ENCODE data around the genes ZNF470, ZNF416, ZNF606, ZNF135 and ZNF274.

DNA sequence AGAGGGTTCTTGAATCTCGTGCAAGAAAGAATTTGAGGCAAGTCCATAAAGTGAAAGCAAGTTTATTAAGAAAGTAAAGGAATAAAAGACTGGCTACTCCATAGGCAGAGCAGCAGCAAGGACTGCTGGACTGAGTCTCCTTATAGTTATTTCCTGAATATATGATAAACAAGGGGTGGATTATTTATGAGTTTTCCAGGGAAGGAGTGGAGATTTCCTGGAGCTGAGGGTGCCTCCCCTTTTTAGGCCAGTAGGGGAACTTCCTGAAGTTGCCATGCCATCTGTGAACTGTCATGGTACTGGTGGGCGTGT, 13.6 kb downstream of the ZSCAN5A start:
CAGE:
- cytosol, long polyA minus RNA: no peak
- cytosol, long polyA plus RNA: no peak
- long polyA plus RNA: no peak
- nucleus, long polyA minus RNA: no peak
- nucleus, long polyA plus RNA: no peak

CAGE:
- cytosol, long polyA minus RNA: no peak
- cytosol, long polyA plus RNA: no peak
- long polyA plus RNA: no peak
- nucleus, long polyA minus RNA: no peak
- nucleus, long polyA plus RNA: no peak
These were observed 12.9 kb downstream of the ZSCAN5A start for GRCh38 chr19:56301631-56302181.

DNA sequence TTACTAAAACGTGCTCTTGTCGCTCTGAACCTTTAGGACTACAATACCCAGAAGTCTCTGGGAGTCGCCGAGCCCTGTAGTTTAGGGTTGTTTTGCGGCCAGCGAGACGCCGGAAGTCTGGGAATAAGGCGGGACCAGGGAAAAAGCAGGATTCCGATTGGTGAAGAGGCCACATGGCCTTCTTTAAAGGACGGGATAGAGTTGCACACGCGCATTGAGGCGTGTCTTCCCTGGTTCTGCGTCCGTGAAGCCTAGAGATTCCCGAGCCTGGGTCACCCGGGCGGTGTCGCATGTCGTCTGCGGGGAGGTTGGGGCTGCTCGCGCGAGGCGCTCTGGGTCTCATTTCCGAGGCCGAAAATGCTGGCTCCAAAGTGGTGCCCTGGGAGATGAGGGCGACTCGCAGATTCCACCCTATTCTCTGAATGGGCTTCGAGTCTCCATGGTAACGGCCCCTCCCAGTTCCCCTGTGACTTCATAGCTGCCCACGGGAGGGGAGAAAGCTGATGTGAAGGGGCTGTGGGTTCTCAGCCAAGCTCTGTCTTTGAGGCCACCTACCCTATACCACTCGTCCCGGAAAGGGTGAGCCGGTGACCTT, 522 bp upstream of the ZSCAN5A start:
CAGE:
- cytosol, long polyA minus RNA: no peak
- cytosol, long polyA plus RNA: no peak
- long polyA plus RNA: no peak
- nucleus, long polyA minus RNA: no peak
- nucleus, long polyA plus RNA: no peak

DNA sequence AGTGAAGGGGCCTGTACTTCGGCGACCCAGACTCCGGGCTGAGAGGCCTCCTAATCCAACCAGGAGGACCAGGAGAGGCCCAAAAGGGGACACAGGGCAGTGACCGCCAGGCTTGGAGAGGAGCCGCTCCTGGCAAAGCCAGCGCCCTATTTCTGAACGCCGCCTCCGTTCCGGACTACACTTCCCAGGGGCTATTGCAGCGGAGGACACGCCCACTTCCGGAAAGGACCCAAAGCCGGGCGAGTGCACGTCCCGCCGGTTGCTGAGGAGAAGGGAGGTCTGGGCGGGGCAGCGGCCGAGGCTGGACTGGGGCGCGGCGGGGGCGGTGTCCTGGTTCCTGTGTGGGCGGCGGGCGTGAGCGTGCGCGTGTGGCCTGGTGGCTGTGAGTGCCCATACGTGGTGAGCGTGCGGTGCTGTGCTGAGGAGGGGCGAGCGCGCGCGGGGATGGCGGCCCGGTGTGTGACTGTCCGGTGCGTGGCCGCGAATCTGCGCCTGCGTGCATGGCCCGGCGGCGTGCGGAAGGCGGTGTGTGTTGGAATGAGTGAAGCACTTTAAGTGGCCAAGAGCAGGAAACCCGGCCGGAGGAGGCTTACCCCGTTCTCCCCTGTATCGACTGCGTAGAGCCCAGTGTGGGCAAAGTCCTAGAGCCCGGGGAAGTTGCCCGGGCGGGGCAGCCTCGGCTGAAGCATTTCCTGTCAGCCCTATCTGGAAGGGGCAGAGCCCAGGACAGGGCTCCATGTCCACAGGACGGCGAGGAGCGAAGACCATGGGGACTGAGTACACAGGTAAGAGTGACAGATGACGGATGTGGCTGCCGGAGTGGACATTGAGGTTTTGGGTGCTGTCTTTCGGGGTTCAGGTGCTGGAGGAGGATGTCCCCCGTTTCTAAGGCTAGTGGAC, at the start of gene ZNF470:
TSS of gene ZNF470 (plus strand) at position 215 of the 900 bp plus-strand sequence.
CAGE:
- cytosol, long polyA minus RNA: no peak
- cytosol, long polyA plus RNA: no peak
- long polyA plus RNA: no peak
- nucleus, long polyA minus RNA: no peak
- nucleus, long polyA plus RNA: no peak

DNA sequence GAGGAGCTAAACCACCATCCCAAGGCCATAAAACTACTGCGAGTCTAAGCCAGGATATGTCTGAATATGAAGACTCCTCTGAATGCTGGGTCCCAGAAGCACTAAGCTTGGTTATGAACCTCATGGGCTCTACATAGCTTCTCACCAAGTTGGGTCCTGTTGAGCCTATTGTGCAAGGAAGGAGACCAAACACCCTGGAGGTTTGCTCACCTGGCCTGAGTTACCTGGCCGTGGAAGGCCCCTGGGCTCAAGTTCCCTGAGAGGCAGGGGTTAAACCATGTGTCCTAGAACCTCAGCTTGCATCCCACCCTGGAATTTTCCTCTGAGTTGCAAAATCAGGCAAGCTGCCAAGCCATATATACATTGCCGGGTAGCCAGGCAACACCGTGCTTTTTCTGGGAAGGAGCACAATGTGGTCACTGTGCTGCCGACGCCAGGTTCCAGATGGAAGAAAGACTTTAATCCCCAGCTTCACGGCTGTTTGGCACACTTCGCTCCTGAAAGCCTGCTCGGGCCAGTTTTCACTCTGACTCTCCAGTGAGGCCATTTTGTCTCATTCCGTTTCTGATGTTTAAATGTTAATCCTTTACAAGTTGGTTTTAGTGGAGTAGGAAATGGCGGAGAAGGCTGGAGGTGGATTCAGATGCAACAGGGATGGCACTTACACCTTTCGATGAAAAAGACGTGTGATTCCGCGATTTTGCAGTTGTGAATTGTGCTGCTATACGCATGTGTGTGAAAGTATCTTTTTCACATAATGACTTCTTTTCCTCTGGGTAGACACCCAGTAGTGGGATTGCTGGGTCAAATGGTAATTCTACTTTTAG, 60.1 kb upstream of the PEG3 start:
CAGE:
- cytosol, long polyA minus RNA: no peak
- cytosol, long polyA plus RNA: no peak
- long polyA plus RNA: no peak
- nucleus, long polyA minus RNA: no peak
- nucleus, long polyA plus RNA: no peak

DNA sequence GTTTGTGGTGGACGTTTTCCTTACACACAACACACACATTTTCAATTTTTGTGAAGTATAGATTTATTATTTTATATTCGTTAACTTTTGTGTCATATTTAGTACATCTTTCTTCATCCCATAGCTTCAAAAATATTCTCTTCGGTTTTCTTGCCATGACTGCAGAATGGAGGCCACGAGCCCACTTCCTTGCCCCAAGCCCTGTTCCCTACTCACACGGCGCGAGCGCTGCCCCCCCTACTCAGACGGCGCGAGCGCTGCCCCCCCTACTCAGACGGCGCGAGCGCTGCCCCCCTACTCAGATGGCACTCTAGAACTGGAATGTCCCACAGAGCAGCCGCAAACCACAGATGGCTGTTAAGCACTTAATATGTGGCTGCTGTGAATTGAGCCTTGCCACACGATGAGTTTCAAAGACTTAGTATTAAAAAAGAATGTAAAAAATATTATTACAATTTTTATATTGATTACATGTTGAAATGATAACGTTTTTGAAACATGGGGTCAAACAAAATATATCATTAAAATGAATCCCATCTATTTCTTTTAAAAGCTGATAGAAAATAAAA, 102.3 kb upstream of the PEG3 start:
CAGE:
- cytosol, long polyA minus RNA: no peak
- cytosol, long polyA plus RNA: no peak
- long polyA plus RNA: no peak
- nucleus, long polyA minus RNA: no peak
- nucleus, long polyA plus RNA: no peak

CAGE:
- cytosol, long polyA minus RNA: no peak
- cytosol, long polyA plus RNA: no peak
- long polyA plus RNA: no peak
- nucleus, long polyA minus RNA: no peak
- nucleus, long polyA plus RNA: no peak
These were observed 133.7 kb upstream of the PEG3 start for GRCh38 chr19:56974106-56974830.

DNA sequence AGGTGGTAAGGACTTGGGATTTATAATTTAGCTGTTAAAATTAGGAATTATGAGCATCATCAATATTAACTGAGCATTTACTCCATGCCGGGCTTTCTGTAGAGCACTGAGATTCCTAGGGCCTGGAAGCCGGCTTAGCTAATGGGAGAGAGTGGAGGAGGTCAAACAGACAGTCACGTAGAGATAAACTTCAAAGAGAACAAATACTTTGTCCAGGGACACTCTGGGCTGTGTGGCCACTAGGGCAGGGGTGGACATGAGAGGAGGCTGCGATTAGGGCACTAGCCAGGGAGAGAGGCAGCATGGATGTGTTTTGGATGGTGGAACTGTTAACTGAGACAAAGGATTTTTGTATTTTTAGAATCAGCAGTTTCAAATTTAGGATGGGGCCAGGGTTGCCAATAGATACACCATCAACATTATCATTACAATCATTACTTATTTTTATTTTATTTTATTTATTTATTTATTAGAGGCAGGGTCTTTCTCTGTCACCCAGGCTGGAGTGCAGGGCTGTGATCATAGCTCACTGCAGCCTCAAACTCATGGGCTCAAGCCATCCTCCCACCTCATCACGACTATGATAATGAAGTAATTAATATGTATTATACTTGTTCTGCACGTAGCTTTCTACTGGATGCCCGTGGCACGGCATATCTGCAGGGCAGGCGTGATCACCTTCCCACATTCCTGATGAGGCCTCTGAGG, 134.5 kb upstream of the PEG3 start:
CAGE:
- cytosol, long polyA minus RNA: no peak
- cytosol, long polyA plus RNA: no peak
- long polyA plus RNA: no peak
- nucleus, long polyA minus RNA: no peak
- nucleus, long polyA plus RNA: no peak

DNA sequence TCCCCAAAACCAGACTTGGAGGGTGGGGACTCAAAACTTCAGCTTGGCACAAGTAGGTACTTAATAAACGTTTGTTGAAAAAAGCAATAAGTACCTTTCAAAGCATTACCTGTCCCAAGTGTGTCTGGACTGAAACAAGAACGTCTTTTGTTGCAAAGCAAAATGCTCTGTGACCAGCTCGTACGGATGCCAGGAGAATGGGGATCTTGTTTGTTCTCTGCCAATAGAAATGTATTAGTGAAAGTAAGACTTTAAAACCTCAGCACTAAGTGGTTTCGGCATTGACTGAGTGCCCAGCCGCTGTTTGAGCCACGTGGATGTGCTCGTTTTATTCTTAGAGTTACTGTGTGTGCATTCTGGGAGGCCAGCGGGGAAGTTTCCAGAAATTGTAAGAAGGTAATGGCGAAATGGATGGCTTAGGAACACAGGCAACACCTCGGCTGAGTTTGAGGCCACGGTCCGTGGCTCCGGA, 117.1 kb upstream of the USP29 start:
CAGE:
- cytosol, long polyA minus RNA: no peak
- cytosol, long polyA plus RNA: no peak
- long polyA plus RNA: no peak
- nucleus, long polyA minus RNA: no peak
- nucleus, long polyA plus RNA: no peak

CAGE:
- cytosol, long polyA minus RNA: no peak
- cytosol, long polyA plus RNA: no peak
- long polyA plus RNA: no peak
- nucleus, long polyA minus RNA: no peak
- nucleus, long polyA plus RNA: no peak
These were observed 18.4 kb upstream of the AURKC start for GRCh38 chr19:57211971-57213189.

GRCh38 chr19:57219733-57220564, 10.9 kb upstream of the AURKC start:
CAGE:
- cytosol, long polyA minus RNA: no peak
- cytosol, long polyA plus RNA: no peak
- long polyA plus RNA: no peak
- nucleus, long polyA minus RNA: no peak
- nucleus, long polyA plus RNA: no peak

DNA sequence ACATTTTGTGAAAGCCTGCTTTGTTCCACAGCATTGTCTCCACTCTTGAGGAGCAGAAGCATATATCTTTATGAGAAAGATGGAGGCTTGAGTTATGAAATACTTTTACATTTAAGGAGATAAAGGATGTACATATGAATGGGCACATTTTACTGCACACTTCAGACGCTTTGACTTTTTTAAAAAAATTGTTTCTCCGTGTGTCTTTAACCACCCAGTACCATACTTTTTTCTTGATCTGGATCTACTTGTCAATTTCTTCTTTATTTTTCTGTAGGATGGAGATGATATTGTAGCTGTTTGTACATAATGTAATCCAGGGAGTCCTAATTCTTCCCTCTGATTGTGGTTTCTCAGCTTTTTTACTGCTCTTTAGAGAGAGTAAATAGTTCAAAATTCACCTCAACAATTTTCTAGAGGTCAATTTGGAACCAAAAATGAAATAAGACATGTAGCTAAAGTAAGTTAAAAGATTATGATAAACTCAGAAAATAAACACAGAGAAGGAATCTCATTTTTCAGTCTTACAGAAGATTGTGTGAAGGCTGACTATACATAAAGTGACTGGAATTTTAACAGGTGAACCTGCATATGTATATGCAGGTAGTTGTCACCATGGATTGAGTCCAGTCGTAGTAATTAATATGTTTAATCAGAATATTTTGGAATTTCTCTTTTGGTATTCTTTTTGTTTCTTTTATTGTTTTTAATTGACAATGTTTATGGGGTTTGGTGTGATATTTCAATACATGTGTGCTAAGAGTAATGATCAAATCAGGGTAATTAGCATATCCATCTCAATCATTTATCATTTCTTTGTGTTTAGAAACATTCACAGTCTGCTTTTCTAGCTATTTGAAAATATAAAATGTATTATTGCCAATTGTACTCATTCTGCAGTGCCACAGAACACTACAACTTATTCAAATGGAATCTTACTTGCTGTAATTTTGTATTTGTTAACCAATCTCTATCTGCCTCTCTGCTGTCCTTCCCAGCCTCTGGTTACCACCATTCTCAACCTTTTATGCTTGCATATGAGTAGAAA, 12.8 kb downstream of the ZNF460 start:
CAGE:
- cytosol, long polyA minus RNA: no peak
- cytosol, long polyA plus RNA: no peak
- long polyA plus RNA: no peak
- nucleus, long polyA minus RNA: start-site peak on the plus strand centred at position 166 of the sequence, 5 bp wide, 23 reads; start-site peak on the plus strand centred at position 295 of the sequence, 59 bp wide, 61 reads; start-site peak on the plus strand centred at position 512 of the sequence, 7 bp wide, 27 reads; start-site peak on the plus strand centred at position 634 of the sequence, 72 bp wide, 135 reads; start-site peak on the minus strand centred at position 685 of the sequence, 17 bp wide, 8 reads; start-site peak on the plus strand centred at position 765 of the sequence, 35 bp wide, 101 reads
- nucleus, long polyA plus RNA: no peak

GRCh38 chr19:57432206-57432445, 3.0 kb upstream of the ZNF749 start:
CAGE:
- cytosol, long polyA minus RNA: no peak
- cytosol, long polyA plus RNA: no peak
- long polyA plus RNA: no peak
- nucleus, long polyA minus RNA: no peak
- nucleus, long polyA plus RNA: no peak

DNA sequence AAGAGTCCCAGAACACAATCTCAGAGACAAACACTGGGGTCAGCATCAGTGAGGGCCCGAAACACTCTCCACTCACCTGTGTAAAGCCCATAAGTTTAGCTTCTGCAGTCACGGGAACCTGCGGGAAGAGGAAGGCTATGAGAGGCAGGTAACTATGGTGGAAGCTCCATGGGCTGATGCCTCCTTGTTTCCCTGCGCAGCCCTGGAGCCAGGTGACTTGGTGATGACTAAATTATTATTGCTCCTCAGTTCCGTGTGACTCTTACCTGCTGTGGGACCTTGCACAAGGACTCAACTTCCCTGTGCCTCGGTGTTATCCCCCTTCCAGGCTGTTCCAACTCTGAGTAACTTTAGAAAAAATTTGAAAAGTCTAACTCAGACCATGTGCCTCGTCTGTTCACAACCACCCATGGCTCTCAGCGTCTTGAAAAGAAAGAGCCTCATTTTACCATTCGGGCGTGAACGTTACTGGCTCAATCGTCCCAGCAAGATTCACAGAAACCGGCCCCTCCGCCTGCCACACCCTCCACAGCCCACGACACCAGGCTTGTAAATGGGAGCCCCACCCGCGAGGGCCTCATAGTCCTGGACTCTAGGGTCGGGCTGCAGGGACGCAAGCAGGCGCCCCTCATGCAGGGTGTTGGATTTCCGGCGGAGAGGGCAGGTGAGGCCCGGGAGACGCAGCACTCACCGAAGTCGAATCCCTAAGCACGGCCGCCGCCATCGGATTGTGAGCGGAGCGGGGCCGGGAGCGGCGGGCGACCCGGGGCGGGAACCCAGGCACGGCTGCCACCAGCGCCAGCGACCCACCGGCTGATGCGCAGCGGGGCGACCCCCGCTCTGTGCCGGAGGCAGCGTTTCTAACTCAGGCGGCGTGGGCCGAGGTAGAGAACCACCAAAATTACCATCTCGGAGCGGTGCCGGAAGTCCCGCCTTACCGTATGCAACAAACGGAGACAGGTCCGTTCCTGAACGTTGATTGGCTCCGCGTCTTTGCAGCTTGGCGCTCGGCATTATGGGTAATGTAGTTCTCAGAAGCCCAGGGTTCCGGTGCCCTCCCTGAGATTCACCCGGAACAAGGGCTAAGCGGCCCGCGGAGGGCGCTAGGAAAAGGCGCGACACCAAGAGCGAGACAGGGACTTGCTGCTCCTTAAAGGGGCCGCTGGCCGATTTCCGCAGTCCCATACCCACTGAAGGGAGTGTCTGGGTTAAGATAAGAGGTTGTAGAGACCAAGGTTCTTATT, at the start of gene ZNF416:
TSS of gene ZNF416 (minus strand) at position 931 of the 1,244 bp plus-strand sequence.
CAGE:
- cytosol, long polyA minus RNA: no peak
- cytosol, long polyA plus RNA: no peak
- long polyA plus RNA: no peak
- nucleus, long polyA minus RNA: no peak
- nucleus, long polyA plus RNA: start-site peak on the minus strand centred at position 896 of the sequence, 105 bp wide, 23 and 29 reads in 2 replicates

DNA sequence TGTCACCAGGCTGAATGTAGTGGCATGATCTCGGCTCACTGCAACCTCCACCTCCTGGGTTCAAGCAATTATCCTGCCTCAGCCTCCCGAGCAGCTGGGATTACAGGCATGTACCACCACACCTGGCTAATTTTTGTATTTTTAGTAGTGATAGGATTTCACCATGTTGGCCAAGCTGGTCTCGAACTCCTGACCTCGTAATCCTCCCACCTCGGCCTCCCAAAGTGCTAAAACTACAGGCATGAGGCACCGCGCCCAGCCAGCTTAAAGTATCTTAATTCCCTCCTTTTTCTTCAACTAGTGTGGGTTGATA, 11.4 kb downstream of the ZNF814 start:
CAGE:
- cytosol, long polyA minus RNA: no peak
- cytosol, long polyA plus RNA: no peak
- long polyA plus RNA: no peak
- nucleus, long polyA minus RNA: no peak
- nucleus, long polyA plus RNA: no peak

GRCh38 chr19:58002633-58003000, at the start of gene ZNF606:
ZNF606 (minus strand) TSS chr19:58002820.
CAGE:
- cytosol, long polyA minus RNA: no peak
- cytosol, long polyA plus RNA: no peak
- long polyA plus RNA: no peak
- nucleus, long polyA minus RNA: start-site peak on the plus strand at chr19:58002882-58003002, 32 reads
- nucleus, long polyA plus RNA: no peak

CAGE:
- cytosol, long polyA minus RNA: no peak
- cytosol, long polyA plus RNA: no peak
- long polyA plus RNA: no peak
- nucleus, long polyA minus RNA: no peak
- nucleus, long polyA plus RNA: no peak
These were observed 7.1 kb upstream of the ZNF606 start for GRCh38 chr19:58009261-58010493.

DNA sequence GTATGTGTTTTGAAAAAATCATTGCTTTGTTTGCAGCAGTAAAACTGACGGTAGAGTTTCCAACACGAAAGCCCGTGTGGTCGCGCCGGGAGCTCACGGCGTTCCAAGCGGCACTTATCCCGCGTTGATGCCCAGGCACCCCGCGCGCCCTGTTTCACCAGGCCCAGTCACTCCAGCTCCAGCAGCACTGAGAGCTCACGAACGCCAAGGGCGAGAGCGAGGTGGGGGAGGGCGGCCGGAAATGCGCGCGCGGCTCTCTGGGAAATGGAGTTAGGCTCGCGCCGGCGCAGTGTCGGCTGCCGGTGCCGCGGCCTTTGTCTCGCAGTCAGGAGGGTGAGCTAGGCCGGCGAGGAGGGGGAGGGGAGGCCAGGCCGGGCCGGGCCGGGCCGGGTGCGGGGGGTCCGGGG, at the start of gene ZNF135:
TSS of gene ZNF135 (plus strand) at position 305 of the 407 bp plus-strand sequence.
CAGE:
- cytosol, long polyA minus RNA: no peak
- cytosol, long polyA plus RNA: no peak
- long polyA plus RNA: start-site peak on the plus strand centred at position 284 of the sequence, 49 bp wide, 43 and 55 reads in 2 replicates
- nucleus, long polyA minus RNA: no peak
- nucleus, long polyA plus RNA: no peak

DNA sequence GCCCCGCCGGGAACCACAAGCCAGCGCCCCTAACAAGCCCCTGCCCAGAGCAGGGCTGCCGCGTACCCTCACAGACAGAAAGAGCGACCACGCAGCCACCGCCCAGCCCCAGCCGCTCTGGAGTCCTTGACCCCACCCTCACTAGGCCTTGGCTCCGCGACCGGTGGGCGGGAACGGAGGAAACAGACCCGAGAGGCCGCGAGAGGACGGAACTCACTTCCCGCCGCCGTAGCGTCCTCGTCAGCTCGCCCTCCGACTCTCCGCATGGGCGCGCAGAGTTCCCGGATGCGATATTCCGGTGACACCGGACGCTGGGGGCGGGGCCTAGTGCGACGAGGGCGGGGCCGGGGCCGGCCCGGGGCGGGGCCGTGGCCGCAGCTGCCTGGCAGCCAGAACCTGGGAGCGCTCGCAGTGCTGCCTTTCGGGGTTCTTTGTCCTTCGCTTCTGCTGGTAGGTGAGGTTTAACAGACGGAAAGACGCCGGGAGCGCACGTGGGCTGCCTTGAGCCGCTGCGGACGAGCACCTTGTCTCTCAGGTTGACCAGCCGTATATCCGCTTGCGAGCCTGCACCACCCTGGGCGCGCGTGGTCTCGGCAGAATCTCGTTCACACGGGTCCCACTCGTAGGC, 20.2 kb upstream of the ZSCAN18 start:
CAGE:
- cytosol, long polyA minus RNA: no peak
- cytosol, long polyA plus RNA: no peak
- long polyA plus RNA: no peak
- nucleus, long polyA minus RNA: no peak
- nucleus, long polyA plus RNA: no peak

GRCh38 chr19:58182505-58183549, at the start of gene ZNF274:
ZNF274 (plus strand) TSS chr19:58183061.
CAGE:
- cytosol, long polyA minus RNA: no peak
- cytosol, long polyA plus RNA: no peak
- long polyA plus RNA: start-site peak on the plus strand at chr19:58183061-58183100, 87 and 50 reads in 2 replicates; start-site peak on the plus strand at chr19:58183417-58183434, 123 and 102 reads in 2 replicates
- nucleus, long polyA minus RNA: start-site peak on the plus strand at chr19:58183046-58183109, 55 reads; start-site peak on the plus strand at chr19:58183421-58183456, 17 reads
- nucleus, long polyA plus RNA: start-site peak on the plus strand at chr19:58183060-58183129, 90 and 149 reads in 2 replicates; start-site peak on the plus strand at chr19:58183417-58183427, 119 and 96 reads in 2 replicates